Right ventricle myocardium (tissue), 1 donor: ENCODE data around the genes TMEM134 and PITPNM1.

DNA sequence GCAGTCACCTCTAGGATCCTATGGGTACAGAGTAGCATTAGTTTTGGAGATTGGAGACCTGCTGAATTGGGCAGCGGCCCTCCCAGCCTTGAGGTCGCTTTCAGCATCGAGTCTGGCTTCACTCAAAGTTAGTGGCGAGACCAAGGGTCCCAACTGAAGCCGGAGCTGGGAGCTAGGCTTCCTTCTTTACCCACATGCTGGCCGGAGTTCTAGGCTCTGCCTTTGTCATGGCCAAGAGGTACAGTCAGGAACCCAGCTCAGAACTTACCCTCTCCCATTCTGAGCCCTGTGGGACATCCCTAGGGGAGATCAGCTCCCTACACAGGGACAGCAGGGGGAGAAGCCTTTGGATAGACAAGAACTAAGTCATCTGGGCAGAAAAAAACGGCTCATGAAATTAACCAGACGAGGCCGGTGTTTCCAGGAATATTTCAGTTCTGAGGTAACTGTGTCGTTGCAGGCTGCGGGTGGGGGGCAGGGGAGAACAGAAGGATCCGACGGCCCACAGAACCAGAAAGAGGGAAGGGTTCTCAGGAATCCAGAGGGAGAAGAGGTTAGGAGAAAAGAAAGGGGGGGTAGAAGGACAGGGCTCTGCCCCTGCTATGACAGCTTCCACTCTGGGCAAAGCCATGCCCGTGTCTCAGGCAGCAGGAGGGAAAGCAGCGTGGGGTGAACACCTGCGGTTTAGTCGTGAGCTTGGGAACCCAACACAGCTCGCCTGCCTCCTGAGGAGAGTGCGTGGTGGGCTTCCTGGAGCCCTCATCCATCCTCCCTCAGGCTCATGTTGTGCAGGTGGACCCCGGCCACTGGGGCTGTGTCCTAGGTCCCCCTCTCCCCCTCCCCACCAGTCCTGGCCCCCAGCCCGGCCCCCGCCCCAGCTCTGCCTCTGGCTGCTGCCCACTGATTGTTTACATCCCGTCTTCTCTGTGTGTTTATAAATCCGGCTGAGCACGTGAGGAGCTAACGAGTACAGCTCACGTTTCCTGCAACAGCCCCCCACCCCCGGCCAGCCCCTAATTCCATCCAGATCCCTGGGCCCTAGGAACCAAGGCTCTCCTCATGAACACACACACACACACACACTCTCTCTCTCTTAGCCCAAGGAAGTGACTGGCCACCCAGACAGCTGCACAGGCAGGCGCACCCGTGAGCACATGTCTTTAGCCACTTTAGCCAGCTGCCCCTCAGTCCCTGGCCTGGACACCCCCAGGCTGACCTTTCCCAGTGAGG lies 3.4 kb downstream of the CLCF1 start:
- PRO-cap, 2 experiments: no peak in any of the 2 experiments

GRCh38 chr11:67397668-67398281 lies 3.9 kb downstream of the PPP1CA start:
- PRO-cap, 2 experiments: peak in 1 of 2 experiments; most common minus-strand start chr11:67397713 (in 1)

- PRO-cap, 2 experiments: no peak in any of the 2 experiments
These were observed 1.0 kb downstream of the PTPRCAP start for GRCh38 chr11:67436384-67436920.

GRCh38 chr11:67468708-67469625 lies at the start of gene TMEM134:
TSS of gene TMEM134 (minus strand) at chr11:67469251.
- PRO-cap, 2 experiments: peak in 2 of 2 experiments; most common plus-strand start chr11:67469407 (in 2); most common minus-strand start chr11:67469231 (in 2)

GRCh38 chr11:67504594-67505593 lies at the start of gene PITPNM1:
TSS of gene PITPNM1 (minus strand) at chr11:67505363.
- PRO-cap, 2 experiments: peak in 2 of 2 experiments; most common plus-strand start chr11:67505462 (in 2); most common minus-strand start chr11:67505363 (in 2)

GRCh38 chr11:67632304-67632996 lies 2.7 kb upstream of the NUDT8 start:
- PRO-cap, 2 experiments: peak in 1 of 2 experiments; most common minus-strand start chr11:67632787 (in 1)

DNA sequence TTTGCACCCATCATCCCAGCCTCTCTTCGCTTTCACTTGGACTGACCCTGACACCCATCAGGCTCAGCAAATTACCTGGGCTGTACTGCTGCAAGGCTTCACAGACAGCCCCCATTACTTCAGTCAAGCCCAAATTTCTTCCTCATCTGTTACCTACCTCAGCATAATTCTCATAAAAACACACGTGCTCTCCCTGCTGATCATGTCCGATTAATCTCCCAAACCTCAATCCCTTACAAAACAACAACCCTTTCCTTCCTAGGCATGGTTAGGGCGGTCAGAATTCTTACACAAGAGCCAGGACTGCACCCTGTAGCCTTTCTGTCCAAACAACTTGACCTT lies 88.5 kb upstream of the ALDH3B2 start:
- PRO-cap, 2 experiments: no peak in any of the 2 experiments

DNA sequence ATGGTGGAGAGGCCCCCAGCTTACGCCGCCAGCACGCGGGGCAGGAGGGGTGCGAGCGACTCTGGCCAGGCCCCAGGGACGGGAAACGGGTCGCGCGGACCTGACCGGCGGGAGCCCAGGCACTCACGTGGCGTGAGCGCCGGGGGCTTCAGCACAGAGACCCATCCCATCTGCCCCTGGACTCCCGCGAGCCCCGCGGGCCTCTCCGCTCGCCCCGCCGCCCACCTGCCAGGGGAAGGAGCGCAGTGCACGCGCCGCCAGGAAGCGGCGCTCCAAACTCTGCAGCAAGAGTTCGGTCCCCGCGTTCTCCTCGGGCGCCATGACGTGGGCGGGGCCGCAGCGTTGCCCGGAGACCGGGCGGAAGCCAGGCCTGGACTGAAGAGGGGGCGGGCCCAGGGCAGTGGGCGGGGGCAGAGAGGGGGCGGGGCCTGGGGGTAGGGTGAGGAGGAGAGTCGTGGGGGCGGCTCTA lies 130.6 kb upstream of the ALDH3B2 start:
- PRO-cap, 2 experiments: peak in 2 of 2 experiments; most common minus-strand start position 377 of the sequence (in 2)

- PRO-cap, 2 experiments: peak in 2 of 2 experiments; most common plus-strand start chr11:67806011 (in 2); most common minus-strand start chr11:67805779 (in 1)
These were observed 131.5 kb upstream of the ALDH3B2 start for GRCh38 chr11:67805462-67806737.

DNA sequence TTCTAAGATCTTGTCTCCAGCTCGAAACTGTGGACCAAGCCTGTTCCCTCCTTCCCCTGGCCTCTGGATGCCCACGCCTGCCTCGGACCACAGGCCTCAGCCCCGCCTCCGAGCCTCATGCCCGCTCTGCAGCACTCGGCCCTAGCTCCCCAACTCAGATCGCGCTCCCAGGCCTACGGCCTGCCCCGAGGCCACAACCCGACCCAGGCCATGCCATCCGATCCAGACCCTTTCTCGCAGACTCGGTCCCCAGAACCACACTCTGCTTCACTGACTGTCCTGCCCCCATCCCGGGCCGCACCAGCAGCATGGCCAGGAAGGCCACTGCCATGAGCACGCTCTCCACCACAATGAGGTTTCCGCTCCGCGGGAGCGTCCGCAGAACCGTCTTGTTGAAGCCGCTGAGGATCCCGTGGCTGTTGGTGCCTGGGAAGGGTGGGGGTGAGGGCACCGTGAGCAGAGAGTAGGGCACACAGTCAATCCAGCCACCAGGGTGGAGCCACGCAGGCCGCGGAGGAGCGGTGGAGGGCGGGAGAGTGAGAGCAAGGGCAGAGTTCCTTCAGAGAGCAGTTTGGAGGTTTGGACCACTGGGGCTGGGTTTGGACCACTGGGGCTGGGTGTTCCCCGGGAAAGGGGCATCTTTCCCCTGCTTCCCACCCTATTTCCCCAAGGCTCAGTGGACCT lies 6.4 kb downstream of the UNC93B1 start:
- PRO-cap, 2 experiments: no peak in any of the 2 experiments

GRCh38 chr11:68003071-68003939 lies 592 bp downstream of the UNC93B1 start:
- PRO-cap, 2 experiments: no peak in any of the 2 experiments

DNA sequence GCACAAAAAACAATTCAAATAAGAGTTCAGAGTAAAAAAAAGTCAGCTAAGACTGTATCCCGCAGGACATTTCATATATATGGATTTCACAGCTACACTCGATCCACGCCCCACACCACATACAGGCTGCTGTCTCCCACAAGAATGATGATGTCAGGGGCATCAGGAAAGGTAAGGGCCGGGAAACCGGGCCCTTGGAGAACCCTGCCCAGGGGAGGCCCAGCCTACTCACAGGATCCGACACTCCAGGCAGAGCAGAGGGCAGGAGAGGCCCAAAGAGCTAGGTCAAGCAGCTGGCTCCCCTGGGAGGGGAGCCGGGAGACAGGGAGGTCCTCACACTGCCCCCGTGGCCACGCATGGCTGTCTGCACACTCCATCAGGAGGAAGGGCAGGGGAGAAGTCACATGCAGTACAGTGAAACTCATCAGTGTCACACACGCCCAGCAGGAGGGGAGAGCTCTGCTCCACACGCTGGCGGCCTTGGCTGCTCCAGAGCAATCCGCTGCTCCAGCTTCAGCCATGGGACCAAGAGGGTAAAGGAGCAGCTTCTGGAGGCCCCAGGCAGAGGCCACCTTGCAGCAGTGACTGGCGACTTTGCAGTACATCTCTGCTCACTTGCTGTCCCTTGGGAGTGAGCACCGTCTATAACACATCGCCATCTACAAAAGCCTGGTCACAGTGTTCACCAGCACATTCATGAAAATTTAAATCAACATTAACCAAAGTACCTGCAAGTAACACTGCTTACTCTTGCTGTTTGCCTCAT lies 14.3 kb downstream of the TCIRG1 start:
- PRO-cap, 2 experiments: no peak in any of the 2 experiments

DNA sequence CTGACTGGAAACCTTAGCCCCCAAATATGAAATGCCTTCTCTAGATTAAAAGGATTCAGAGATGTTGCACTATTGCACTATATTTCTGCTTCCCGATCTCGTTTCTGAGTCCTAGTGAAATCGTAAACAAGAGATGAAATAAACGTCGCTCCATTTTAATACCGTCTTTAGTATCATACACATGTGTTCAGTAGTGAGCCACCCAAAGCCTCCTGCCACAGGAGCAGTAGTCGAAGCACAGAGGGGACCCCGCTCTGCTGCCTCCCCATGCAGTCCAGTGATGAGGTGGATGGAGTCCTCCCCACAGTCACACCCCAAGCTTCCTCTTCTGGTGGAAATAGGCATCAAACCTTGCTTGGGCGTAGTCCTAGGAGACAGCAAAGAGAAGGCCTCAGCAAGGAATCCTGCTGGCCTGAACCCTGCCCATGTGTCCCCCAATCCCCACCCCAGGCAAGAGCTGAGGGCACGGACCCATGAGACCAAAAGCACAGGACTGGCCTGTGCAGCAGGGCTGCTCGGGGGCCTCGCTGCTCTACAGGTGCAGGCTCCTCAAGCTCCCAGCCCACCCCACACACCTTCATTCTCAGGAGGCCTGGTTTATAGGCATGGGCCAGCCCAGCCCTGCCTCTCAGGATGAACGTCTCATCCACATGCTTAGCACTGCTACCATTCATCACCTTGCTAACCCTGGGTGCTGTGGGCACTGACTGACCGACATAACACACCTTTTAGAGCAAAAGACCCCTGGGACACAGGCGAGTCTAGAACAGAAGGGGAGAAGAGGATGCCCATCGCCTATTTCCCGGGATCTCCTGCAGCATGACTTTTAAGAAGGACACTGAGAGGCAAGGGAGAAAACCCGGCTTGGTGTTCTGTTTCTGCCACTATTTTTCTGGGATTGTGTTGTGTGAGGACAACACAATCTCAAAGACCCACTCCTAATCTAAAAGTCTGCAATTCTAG lies 15.1 kb downstream of the TCIRG1 start:
- PRO-cap, 2 experiments: no peak in any of the 2 experiments

- PRO-cap, 2 experiments: no peak in any of the 2 experiments
These were observed 38.8 kb downstream of the CHKA start for GRCh38 chr11:68082295-68082920.

GRCh38 chr11:68168608-68169216 lies 44.4 kb downstream of the KMT5B start:
- PRO-cap, 2 experiments: no peak in any of the 2 experiments

DNA sequence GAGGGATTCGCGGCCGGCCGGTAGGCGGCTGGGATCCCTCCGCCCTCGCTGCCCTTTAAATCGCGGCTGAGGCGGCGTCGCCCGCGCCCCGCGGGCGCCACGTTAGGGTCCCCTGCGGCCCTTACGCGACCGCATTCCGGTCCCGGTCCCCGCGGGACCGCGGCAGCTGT lies 683 bp upstream of the KMT5B start:
- PRO-cap, 2 experiments: peak in 2 of 2 experiments; most common plus-strand start position 84 of the sequence (in 2)

- PRO-cap, 2 experiments: no peak in any of the 2 experiments
These were observed 2.2 kb upstream of the KMT5B start for GRCh38 chr11:68215181-68215803.

- PRO-cap, 2 experiments: peak in 1 of 2 experiments; most common plus-strand start chr11:68331383 (in 1); most common minus-strand start chr11:68331568 (in 1)
These were observed 18.8 kb downstream of the LRP5 start for GRCh38 chr11:68330781-68332078.

- PRO-cap, 2 experiments: no peak in any of the 2 experiments
These were observed 64.1 kb upstream of the PPP6R3 start for GRCh38 chr11:68396249-68397040.

- PRO-cap, 2 experiments: no peak in any of the 2 experiments
These were observed 57.2 kb upstream of the PPP6R3 start for GRCh38 chr11:68403356-68403827.